Vagina (tissue), 1 donor: Measurements from ENCODE around the gene WIZ.

DNA sequence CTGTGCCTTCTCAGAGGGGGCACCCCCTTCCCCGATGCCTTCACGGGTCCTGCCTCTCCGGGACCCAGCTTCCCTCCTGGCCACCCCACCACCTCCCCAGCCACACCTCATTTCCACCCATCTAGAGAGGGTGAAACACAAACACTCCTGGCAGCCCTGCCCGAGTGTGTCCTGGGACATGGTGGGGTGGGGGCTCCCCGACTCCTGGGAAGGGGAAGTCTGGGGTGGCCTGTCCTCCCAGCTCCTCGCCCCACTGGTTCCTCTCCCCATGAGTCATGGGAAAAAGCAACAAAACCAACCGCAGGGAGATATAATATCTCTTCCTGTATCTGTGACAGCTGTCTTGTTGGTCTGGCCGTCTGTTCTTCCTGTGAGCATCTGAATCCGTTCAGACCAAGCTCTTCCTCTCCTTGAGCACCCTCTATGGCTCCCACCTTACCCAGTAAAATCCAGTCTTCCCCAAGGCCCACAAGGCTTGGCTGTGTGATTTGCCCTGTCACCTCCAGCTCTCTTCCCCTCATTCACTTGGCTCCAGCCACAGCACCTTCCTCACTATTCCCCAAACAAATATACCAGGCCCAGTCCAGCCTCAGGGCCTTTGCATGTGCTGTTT is 6.8 kb upstream of the ADGRE2 start:
- PRO-cap: no peak
- RAMPAGE, long total RNA: no peak

DNA sequence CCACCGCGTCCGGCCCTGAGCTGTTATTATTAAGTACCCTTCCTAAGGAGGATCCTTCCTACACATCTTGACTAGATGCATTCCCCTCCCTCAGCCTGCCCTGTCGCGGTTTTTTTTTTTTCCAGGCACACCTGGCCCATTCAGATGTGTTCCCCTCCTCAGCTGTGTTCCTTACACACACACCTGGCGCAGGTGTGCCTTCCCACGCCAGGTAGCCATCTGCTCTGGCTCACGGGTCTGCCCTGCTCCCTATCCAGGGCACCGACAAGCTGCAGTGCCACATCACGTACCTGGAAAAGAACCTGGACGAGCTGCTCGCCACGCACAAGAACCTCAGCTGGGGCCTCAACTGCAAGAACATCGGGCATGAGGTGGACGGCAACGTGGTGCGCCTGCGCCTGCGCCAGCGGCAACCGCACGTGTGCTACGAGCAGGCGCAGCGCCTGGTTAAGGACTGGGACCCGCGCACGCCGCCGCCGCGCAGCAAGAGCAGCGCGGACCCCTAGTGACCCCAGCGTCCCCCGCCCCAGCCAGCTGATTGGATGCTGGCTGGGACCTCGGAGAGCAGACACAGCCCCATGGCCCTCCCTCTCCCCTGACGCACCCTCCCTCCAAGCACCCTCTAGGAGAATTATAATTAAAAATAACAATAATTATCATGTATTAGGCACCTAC is 12.2 kb downstream of the CCDC105 start:
- PRO-cap: no peak
- RAMPAGE, long total RNA: no peak

- PRO-cap: bidirectional peak, plus-strand start at chr19:15107855, minus-strand start at chr19:15107790
- RAMPAGE, long total RNA: no peak
These were observed 620 bp downstream of the SYDE1 start for GRCh38 chr19:15107533-15108508.

DNA sequence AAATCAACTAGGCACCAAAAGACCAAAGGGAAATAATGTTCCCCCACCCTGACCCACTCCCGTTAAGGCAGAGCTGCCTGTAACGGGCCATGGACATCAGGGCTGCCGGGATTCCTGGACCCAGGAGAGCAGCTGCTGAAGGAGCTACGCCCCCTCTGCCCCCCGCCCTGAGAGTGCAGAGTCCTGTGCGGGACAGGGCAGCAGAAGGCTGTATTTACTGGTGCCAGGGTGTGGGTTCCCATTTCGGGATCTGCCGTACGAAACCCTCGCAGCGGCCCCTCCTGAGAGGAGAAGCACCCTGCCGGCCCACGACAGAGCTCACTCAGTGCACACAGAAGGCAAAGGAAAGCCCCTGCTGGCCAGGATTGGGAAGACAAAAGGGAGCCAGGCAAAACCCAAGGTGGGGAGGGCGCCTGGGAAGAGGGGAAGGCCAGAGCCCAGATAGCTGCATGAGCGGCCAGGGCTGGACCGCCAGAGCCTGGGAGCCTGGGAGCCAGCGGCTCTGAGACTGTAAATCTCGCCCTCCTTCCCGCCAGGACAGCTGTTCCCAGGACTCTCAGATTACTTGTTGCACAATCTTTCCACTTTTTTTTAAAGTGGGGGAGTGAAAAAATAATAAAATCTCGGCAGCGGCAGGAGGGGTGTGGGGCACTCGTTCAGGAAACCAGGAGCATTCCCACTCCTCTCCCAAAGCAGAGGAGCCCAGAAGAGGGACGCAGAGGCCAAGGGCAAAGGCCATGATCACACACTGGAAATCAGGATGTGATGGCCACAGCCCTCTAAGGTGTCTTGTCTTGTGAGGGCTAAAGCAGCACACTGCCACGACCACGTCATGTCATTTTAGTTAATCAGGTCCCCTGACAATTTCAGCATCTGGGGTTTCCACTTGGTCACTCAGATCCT is 19.5 kb upstream of the EPHX3 start:
- PRO-cap: bidirectional peak, plus-strand start at position 56 of the sequence, minus-strand start outside the sequence; bidirectional peak, plus-strand start at position 651 of the sequence, minus-strand start at position 510 of the sequence
- RAMPAGE, long total RNA: no peak

- PRO-cap: no peak
- RAMPAGE, long total RNA: no peak
These were observed 40.6 kb upstream of the EPHX3 start for GRCh38 chr19:15272729-15273355.

- PRO-cap: no peak
- RAMPAGE, long total RNA: no peak
These were observed 10.5 kb downstream of the BRD4 start for GRCh38 chr19:15321797-15322230.

GRCh38 chr19:15331806-15332389 is 441 bp downstream of the BRD4 start:
- PRO-cap: bidirectional peak, plus-strand start at chr19:15332010, minus-strand start at chr19:15331895; bidirectional peak, plus-strand start at chr19:15332253, minus-strand start at chr19:15332174
- RAMPAGE, long total RNA: no peak

- PRO-cap: no peak
- RAMPAGE, long total RNA: no peak
These were observed 21.0 kb downstream of the AKAP8 start for GRCh38 chr19:15358312-15359337.

DNA sequence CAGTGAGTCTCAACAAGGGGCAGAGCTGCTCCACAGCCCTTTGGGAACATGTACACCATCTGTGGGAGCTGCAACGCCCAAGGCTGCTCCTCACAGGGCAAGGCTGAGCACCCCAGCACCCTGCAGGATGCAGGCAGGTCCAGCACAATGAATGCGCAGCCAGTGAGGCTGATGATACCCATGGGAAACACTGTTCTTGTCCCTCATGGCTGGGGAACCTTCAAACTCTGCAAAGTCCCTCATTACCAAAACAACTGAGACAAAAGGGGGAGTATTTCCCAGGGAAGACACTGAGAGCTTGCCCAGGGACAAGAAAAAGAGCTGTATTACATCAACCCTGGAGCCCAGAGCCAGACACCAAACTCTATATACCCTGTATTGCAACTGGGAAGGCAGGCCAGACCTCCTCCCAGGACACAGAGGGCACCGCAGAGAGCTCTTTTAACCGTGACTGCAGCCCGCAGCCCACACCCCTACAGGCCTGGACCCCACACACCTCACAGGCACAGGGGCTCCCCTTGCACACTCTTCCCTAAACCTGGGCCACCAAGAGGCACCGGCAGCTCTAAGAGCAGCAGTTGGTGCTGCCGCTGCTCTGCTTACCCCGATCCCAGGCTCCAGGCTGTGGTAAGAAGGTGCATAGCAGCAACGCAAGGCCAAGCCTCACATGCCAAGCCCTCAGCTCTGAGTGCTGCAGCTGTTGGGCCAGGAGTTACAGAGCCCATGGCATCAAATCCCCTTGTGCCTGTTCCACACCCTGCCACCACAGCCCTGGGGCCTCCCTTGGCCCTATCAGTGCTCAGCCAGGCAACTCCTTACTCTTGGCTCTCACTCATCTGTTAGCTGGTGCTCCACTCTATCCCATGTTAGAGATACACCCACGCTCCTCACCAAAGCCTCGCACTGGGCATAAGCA is 16.7 kb downstream of the AKAP8L start:
- PRO-cap: no peak
- RAMPAGE, long total RNA: no peak

DNA sequence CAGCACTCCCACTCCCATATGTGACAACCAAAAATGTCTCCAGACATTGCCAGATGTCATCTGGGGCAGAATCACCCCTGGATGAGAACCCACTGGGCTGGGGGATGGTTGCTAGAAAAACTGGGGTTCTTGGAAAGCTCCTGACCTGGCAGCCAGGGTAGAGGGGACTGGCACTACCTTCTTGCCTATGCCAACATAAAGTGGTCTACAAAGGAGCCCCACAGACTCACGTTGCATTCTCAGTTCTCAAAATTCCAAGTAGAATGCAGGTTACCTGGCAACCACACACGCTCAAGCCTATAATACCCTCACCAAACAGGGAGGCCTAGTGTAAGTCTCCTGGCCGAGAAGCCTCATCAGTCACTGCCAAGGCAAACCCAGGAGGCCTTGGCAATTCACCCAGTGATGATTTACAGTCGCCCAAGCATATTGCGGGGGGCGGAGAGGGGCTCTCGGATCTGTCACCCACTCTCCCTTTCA is 1.3 kb downstream of the AKAP8L start:
- PRO-cap: no peak
- RAMPAGE, long total RNA: no peak

DNA sequence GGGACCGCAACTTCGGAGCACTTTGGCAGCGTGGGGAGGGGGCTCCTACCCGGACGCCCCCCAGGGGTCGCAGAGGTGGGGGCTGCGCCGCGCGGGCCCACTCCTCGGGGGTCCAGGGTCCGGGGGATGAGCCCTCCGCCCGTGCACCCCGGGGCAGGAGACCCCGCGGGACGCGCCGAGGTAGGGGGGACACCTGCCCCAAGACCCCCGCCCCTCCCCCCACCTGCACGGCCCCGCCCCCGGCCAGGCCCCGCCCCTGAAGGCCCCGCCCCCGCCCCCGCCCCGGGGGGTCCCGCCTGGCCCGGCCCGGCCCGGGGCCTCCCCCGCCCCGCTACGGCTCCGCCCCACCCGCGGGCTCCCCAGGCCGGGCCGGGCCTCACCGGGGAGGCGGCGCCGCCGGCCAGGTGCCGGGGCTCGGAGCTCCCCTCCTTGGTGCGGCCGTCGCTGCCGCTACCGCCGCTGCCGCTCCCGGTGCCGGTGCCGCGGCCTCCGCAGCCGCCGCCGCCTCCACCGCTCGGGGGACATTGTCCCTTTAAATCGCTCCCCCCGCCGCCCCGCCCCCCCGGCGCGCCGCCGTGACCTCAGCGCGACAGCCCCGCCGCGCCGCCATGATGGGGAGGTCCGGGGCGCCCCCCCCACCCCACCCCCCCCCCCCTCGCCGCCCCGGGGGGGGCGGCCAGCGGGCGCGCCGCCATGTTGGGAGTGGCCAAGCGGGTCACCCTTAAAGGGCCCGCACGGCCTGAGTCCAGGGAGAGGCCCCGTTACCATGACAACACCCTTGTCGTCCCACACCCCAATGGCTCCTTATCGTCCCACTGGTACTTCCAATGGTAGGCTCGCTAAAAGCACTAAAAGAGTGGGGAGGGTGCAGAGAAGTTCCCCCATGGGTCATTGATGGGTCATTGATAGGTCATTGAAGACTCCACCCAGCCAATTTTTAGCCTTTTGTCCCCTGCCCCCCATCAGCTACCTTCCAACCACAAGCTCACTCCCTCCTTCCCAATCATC is at the start of gene WIZ:
Gene WIZ (minus strand): TSS at position 539 of the 1,008 bp plus-strand sequence.
- PRO-cap: unidirectional peak, minus-strand start at position 526 of the sequence
- RAMPAGE, long total RNA: no peak

DNA sequence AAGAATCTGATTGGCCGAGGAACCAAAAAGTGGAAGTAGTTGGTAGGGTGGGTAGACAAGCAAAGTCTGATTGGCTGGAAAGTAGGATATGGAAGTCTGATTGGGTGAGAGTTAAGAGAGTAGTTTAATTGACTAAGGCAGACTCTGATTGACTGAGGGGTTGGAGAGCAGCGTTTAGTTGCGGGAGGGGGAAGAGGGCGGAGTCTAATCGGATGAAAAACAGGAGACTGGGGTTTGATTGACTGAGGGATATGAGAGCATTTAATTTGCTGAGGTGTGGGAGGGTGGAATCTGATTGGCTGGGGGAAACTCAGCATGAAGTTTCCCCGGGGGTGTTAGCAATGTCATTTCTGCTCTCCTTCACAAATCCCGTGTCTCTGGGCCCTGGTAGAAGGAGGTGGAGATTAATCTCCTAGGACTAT is 9.3 kb upstream of the CYP4F22 start:
- PRO-cap: no peak
- RAMPAGE, long total RNA: no peak

- PRO-cap: no peak
- RAMPAGE, long total RNA: no peak
These were observed 47.4 kb downstream of the CYP4F22 start for GRCh38 chr19:15555703-15556177.

DNA sequence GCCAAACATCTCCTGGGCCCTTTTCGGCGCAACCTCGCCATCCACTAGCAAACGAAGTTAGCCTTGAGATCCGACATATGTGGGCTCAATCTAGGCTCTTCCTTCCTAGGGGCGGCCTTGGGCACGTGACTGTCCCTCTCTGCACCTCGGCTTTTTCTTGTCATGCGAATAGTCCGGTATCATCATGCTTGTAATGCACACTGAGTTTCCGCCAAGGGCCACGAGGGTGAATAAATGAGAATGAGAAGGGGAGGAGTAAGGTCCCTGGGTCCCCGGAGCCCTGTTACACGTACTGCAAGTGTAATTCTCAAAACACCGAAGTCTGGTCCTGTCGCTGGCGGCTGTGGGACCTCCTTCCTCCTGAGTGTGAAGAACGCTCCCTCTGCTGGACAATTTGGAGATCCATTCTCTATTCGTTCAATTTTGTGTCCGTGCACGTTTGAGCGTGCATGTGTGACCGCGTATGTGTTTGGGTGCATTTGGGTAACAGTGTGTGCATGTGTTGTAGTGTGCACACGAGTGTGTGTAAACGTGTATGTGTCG is 47.9 kb downstream of the CYP4F22 start:
- PRO-cap: no peak
- RAMPAGE, long total RNA: no peak

DNA sequence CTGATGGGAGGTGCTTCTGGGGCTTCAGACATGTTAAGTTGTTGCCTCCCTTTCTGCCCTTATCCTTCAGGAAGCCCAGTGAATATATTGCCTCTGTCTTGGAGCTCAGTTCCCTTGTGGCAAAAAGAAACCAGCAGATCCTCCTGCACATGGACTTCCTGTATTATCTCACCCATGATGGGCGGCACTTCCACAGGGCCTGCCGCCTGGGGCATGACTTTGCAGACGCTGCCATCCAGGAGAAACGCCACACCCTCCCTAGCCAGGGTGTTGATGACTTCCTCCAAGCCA is 6.0 kb upstream of the CYP4F12 start:
- PRO-cap: no peak
- RAMPAGE, long total RNA: no peak

DNA sequence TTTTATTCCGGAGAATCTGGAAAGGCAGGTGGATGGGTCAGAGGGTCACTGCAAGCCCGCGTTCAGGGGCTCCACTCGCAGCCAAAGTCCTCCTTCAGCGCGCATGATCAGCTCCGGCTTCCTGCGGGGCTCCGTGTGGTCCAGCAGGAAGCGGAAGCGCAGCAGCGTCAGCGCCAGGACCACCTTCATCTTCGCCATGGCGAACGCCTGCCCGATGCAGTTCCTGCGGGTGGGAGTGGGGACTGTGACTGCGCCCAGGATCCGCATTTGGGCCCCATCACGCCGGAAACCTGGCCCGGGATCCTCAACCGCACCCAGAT is 22.4 kb downstream of the OR10H3 start:
- PRO-cap: no peak
- RAMPAGE, long total RNA: no peak

DNA sequence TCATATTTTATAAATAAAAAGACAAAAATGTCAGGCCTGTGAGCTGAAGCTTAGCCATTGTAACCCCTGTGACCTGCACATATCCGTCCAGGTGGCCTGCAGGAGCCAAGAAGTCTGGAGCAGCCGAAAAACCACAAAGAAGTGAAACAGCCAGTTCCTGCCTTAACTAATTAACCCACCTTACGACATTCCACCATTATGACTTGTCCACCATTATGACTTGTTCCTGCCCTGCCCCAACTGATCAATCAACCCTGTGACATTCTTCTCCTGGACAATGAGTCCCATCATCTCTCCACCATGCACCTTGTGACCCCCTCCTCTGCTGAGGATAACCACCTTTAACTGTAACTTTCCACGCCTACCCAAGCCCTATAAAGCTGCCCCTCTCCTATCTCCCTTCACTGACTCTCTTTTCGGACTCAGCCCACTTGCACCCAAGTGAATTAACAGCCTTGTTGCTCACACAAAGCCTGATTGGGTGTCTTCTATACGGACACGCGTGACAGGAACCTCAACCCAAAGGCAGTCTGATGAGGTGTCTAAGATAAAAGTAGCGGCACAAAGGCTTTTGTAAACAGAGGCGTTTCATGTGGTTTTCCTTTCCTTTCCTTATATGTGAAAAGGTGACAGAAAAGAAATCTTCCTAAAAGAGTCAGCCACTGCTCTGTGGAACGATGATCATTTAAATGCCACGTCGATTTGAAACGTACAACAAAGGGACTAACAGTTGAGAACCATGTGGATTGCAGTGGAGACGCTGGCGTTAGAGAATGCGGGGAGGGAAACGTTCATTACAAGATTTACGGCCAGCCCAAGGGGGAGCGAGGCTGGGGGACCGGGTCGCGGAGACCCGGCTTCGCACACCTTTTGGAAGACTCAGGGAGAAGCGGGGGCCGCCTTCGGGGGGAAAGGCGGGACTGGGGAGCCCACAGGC is 20.5 kb upstream of the OR10H1 start:
- PRO-cap: no peak
- RAMPAGE, long total RNA: no peak

DNA sequence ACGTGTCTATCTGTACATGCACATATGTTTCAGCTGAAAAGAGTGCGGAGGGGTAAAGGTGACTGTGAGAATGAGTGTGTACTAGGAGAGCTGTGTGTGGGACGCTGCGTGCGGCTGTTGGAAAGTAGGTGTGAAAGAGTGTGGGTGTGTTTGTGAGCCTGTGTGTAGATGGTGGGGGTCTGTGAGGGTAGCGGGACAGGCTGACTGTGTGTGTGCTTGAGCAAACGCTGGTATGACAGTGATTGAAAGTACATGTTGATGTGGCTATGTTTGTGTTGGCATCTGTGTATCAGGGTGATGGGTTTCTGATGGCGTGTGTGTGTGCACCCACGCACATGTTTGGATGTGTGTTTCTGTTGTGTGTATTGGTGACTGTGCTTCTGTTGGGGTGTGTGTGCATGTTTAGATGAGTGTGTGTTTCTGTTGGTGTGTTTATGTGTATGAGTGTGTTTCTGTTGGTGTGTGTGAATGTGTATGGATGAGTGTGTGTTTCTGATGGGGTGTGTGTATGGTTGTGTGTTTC is 7.4 kb upstream of the TPM4 start:
- PRO-cap: no peak
- RAMPAGE, long total RNA: no peak

GRCh38 chr19:16126205-16126769 is 14.6 kb downstream of the RAB8A start:
- PRO-cap: no peak
- RAMPAGE, long total RNA: no peak

DNA sequence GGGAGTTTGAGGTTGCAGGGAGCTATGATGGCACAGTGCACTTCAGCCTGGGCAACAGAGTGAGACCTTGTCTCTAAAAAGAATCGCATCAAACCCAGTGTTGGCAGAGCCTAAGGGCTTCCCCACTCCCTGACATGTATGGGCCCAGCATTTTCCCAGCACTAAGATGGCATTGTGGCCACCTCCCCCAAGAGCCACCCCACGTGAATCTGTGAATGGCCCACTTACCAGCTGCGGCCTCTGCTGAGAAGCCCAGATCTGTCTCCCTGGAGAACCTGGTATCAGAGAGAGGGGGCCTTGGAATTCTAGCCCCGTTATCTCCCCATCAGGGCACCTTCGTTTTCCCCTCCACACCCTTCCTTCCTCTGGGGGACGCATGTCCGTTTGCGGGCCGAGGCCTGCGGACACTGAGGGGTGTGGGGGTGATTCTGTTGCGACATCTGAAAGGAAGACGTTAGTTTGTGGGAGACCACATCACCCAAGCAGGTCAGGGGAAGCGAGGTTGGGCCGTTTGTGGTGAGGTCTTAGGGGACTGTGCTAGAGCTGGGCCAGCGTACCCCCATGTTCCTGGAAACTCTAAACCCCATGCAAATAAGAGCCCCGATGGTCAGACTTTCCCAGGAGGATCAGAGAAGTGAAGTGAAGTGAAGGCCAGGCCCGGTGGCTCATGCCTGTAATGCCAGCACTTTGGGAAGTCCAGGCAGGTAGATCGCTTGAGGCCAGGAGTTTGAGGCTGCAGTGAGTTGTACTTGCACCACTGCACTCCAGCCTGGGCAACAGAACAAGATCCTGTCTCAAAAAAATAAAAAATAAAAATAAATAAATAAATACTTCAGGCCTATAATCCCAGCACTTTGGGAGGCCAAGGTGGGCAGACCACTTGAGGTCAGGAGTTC is 3.7 kb upstream of the HSH2D start:
- PRO-cap: no peak
- RAMPAGE, long total RNA: no peak